Esophagus muscularis mucosa (tissue), 4 donors: ENCODE measurements around a stretch of chr3.

DNA sequence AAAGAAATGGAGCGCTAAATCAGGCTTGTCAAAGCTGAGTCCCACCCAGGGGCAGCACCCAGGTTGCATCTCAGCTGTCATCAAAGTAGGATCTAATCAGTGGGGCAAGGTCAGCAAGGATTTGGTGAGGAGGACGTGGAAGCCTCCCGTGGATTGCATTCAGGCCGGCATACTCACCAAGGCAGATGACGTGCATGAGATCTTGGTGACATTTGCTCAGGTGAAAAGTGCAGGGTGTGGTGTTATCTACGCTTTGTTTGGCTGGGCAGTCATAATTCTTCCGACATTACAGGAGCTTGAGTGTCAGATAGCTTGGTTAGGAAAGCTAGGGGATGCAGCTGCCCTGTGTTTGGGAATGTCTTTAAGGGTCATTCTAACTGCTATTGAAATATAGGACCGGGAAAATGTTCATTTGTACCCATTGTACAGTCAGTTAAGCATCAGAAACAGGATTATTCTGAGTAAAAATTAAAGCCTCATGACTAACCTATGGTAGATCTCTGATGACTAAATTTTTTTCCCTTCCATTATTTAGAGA lies 99.4 kb upstream of the TSC22D2 start:
- PRO-cap = no peak
- RAMPAGE, long total RNA, 4 experiments = no peak in any of the 4 experiments

- PRO-cap = unidirectional peak, plus-strand start at chr3:150407407
- RAMPAGE, long total RNA, 4 experiments = no peak in any of the 4 experiments
Measured at GRCh38 chr3:150407007-150407589, 1.0 kb upstream of the TSC22D2 start.

DNA sequence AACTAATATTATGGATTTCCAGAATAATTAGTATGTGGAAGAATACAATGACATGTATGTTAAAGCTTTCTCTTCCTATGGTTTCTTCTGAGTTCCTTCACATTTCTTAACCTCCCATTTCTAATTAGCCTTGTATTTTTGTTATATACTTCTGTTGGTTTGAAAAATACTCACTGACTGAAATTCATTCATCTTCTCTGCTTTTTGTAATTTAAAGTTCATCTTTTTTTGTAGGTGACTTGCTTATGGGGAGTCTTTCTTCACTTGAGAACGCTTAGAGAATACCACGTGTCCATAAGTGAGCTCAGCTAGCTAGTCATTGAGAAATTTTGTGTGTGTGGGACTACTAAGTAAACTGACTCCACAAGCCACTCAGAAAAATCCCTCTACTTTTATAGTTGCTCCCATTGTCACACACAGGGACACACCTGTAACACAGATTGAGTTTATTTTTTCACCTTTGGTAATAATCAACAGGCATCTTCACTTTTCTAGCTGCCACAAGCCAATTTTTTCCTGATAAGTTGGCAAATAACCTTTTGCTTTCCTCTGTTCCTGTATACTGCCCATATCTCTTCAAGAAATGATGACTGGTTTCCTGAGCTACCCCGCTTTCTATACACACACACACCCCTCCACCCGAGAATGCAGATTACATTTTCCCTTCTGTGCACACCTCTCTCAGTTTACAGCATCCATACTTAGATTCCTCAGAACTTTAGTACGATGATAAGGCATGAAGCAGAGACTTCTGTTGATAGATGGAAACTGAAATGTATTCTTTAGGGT lies 4.5 kb downstream of the TSC22D2 start:
- PRO-cap = no peak
- RAMPAGE, long total RNA, 4 experiments = no peak in any of the 4 experiments

DNA sequence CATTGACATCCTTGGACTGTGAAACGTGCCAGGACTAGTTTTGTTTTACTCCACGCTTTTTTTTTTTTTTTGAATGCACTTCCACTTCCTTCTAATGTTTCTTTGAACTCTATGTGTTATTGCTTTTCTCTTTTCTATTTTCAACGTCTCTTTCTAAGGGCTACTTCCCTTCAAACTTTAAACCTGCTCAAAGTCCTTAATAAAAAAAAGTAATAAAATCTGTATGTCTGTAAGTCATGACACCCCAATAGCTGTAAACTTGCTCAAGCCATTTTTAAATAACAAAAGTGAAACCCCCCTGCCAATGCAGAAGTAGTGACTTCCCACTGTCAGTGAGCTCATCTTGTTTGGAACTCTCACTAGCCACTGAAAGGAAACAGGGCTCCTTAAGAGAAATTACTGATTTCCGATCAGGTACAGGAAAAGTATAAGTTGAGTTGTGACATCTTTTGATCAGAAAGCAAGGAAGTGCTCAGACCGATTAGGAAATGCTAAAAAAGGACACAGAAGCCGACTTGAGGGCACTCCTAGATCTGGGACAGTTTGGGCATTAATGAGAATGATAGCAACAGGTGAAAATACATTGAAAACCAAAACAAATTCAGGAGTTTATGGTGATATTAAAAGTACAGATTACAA lies 27.6 kb upstream of the GPR171 start:
- PRO-cap = no peak
- RAMPAGE, long total RNA, 4 experiments = no peak in any of the 4 experiments

- PRO-cap = no peak
- RAMPAGE, long total RNA, 4 experiments = no peak in any of the 4 experiments
Measured at GRCh38 chr3:151265074-151265273, 13.4 kb downstream of the P2RY14 start.

DNA sequence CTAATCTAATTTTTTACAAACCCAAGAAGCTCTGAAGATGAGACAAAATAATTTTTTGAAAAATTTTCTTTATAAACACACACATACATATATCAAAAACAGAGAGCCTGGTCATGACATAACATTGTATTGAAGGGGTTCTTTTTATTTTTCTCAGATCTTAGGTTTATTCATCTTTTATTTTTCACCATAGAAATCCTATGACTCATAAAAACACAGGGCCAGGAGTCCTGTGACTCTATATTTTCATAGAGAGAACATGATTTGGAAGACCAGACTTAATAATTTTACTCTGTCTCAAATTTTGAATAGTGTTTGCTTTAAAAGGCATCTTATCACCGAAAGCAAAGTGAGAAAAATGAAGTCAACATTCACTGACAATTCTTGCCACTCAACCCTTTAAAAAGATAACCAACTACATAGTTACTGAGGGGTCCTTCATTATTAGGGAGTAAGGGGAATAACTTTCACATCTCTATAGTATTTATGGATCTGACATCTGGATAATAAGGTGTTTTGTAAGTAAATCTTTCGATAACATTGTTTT lies 57.8 kb downstream of the SUCNR1 start:
- PRO-cap = no peak
- RAMPAGE, long total RNA, 4 experiments = no peak in any of the 4 experiments

DNA sequence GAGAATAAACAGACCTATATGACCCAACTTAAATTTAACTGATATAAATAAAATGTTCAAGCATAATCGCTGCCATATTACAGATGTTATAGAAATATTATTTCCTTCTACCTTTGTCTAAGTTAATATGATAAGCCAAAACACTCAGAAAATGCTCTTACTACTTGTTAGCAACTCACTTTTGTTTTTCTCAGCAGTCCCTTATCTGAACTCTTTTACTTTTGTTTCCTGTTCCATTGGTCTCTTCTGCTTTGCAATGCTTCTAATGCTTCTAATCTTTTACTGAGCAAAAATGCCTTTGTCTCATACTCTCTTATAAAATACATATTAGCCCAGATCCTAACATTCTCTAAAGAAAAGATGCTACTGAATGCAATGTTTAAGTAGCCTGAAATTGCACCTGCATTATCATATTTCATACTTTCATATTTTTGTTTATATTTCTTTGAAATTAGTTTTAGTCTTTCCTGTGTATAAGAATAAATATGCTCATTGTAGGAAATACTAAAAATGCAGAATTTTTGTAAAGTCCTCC lies 67.6 kb upstream of the MBNL1 start:
- PRO-cap = no peak
- RAMPAGE, long total RNA, 4 experiments = no peak in any of the 4 experiments

DNA sequence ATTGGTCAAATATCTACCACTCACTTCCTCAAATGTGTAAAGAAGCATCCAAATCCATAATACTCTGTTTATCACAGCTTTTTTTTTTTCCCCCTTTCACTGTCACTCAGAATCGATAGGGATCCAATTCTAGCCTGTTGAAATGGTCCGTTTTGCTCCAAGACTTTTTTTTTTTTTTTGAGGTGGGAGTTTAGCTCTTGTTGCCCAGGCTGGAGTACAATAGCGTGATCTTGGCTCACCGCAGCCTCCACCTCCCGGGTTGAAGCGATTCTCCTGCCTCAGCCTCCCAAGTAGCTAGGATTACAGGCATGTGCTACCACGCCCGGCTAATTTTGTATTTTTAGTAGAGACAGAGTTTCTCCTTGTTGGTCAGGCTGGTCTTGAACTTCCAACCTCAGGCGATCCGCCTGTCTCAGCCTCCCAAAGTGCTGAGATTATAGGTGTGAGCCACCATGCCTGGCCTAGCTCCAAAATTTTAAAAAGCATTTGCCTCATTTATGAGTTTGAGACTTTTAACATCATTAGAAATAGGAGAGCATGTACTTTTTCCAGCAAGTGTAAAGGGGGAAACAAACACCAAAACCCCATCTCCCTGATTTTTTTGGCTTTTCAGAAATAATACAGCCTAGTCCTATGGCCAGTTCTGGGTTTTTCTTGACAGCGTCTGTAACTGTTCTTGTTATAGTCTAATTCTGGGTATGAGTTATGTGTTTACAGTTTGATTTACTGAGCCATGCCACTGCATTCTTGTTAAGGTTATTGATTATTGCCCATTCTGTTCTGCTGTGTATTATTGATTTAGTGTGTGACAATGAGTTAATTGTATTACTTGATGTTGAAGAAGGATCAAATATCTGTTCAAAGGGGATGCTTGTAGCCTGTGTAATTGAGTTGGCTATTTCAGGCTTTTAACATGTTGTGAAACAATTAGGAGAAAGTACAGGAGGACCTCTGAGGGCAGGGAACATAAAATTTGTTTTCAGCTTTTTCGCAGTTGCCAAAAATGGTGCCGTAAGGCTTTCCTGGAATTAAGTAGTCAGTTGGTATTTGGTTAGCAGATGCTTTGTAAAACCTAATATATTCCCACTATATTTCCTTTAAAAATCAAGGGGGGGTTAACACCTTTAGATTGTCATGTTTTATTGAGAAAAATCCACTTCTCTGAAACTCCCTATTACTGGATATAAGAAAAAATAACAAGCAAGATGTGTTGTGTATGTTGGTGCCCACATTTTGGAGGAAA lies 45.9 kb downstream of the MBNL1 start:
- PRO-cap = no peak
- RAMPAGE, long total RNA, 4 experiments = no peak in any of the 4 experiments

DNA sequence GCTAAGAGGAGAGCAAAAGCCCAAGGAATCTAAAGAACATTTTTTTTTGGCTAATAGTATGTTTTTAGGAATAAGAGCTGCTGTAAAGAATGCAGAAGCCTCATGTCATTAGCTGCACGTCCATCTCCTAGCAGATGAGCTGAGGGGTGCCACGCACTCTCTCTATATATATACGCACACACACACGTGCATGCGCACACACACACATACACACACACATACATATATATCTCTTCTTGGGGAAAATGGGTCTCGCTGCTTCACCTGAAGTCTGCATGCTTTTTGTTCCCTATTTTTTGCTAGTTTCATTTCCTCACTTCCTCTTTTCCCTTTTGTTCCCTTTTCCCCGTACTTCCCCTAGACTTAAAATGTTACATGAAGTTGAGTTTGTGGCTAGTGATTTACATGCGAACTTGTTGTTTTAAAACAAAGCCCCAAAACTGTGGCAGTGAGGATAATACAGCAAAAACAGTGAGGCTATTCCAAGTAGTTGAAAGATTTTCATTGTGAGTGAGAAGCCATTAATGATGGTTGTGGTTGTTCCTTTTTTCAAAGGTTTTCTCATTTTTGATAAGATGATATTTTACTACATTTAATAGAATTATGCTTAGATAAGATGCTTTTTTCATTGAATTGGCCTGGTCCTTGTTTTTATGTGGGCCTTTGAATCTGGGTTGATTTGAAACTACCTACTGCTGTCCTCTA lies 108.0 kb downstream of the MBNL1 start:
- PRO-cap = no peak
- RAMPAGE, long total RNA, 4 experiments = no peak in any of the 4 experiments

- PRO-cap = bidirectional peak, plus-strand start at chr3:152403967, minus-strand start at chr3:152403832
- RAMPAGE, long total RNA, 4 experiments = no peak in any of the 4 experiments
Measured at GRCh38 chr3:152402944-152404077, 134.6 kb downstream of the MBNL1 start.

GRCh38 chr3:152425618-152426300 lies 157.0 kb downstream of the MBNL1 start:
- PRO-cap = no peak
- RAMPAGE, long total RNA, 4 experiments = no peak in any of the 4 experiments

- PRO-cap = no peak
- RAMPAGE, long total RNA, 4 experiments = no peak in any of the 4 experiments
Measured at GRCh38 chr3:152650223-152650645, 184.7 kb upstream of the P2RY1 start.

- PRO-cap = no peak
- RAMPAGE, long total RNA, 4 experiments = no peak in any of the 4 experiments
Measured at GRCh38 chr3:152658928-152659179, 176.1 kb upstream of the P2RY1 start.

- PRO-cap = no peak
- RAMPAGE, long total RNA, 4 experiments = no peak in any of the 4 experiments
Measured at GRCh38 chr3:152941997-152942446, 107.1 kb downstream of the P2RY1 start.

DNA sequence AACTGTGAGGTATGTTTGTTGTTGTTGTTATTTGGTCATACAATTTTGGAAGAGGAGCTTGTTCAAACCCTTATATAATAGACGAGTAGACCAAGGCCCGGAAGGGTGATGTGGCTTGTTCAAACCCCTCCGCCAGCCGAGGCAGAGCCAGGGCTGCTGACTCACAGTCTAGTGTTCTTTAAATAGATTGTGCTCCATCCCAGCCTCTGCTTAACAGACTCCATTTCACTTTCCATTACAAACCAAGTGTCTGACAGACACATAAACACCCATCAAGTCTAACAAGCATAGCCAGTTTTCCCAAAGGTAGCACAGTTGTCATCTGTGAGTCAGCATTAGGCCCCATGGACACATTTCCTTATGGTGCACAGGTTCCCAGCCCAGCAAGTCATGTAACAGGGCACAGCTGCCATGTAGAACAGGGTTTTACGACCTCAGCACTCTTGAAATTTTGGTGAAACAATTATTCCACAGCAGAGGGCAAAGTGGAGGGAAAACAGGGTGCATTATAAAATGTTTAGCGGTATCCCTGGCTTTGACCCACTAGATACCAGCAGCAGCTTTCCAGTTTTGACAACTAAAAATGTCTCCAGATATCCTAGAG lies 109.9 kb upstream of the RAP2B start:
- PRO-cap = no peak
- RAMPAGE, long total RNA, 4 experiments = no peak in any of the 4 experiments

GRCh38 chr3:153163986-153164176 lies 1.9 kb downstream of the RAP2B start:
- PRO-cap = no peak
- RAMPAGE, long total RNA, 4 experiments = no peak in any of the 4 experiments

DNA sequence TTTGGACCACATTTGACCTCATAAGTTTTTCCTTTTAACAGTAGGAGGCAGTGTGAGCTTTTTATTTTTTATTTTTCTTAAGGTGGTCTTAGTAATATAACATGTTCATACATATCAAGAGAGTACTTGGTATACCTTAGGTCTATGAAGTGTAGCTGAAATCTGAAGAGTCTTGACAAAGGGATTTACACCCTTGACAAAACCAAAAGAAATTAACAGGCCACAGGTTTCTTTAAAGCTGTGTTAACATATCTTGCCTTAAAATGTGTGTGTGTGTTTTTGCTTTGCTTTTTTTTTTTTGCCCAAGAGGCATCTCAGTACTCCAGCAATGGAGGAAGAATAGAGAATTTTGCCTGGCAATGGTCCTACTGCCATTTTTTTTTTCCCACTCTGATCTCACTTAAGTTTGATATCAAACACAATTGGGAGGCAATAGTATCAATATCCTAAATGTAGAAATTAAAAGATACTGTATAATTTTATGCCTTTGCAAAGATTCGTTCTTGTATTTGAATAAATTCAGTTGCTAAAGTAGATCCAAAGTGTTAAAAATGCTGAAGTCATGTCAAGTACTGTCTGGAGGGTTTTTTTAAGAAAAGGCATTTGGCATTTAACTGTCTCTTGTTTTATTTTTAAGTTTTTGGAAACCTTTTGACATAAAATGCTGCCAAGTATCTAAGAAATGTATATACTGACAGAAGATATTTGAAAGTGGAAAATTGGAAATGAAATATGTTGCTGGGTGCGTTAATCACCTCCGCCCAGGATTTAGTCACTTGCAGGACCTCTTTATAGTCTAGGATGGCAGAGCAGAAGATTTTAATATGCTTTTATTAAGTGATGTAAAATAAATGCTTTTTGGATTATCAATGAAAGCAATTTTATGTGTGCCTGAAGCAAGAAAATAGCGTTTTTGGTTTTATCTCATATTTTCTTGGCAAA lies 3.6 kb downstream of the RAP2B start:
- PRO-cap = no peak
- RAMPAGE, long total RNA, 4 experiments = no peak in any of the 4 experiments

DNA sequence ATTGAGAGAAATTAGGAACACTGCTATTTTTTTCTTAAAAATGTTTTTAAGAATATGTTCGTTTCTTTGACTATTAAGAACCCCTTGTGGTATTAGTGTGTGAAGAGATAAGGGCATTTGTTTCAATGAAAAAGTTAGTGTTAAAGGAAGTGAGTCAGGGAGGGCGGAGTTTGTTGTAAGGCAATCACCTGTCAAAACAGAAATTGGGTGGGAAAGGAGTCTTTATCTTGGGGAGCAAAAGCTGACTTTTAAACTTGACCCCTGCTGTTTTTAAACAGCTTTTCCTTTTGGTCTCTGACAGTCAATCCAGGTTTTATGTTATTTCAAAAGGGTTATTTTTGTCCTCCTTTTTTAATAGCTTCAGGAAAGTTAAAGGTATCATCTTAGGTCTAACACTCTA lies 4.2 kb downstream of the RAP2B start:
- PRO-cap = no peak
- RAMPAGE, long total RNA, 4 experiments = no peak in any of the 4 experiments

DNA sequence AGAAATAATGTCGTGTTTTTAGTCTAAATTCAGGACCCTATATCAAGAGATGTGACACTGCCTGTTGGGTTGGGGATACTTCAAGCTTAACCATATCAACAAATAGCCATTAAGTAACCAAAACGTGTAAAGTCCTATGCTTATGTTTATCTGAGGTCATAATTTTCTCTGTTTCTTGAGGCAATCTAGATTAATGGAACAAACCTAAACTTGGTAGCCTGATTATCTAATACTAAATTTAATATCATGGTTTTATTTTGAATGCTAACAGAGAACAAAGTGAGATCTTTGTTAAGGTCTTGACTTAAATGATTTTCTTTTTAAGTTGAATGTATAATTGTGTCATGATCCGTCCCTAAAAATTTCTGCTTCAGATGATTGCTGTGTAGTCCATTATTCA lies 113.0 kb downstream of the RAP2B start:
- PRO-cap = no peak
- RAMPAGE, long total RNA, 4 experiments = no peak in any of the 4 experiments

GRCh38 chr3:153289411-153289877 lies 127.4 kb downstream of the RAP2B start:
- PRO-cap = no peak
- RAMPAGE, long total RNA, 4 experiments = no peak in any of the 4 experiments